Smooth muscle cell (in vitro differentiated cells): ENCODE results near the genes USP50, AP4E1 and TMOD3.

- RAMPAGE, long total RNA, result no peak
Measured at GRCh38 chr15:48946062-48946847, 17.5 kb downstream of the SHC4 start.

- RAMPAGE, long total RNA, result no peak
Measured at GRCh38 chr15:48989113-48990303, 25.8 kb upstream of the SHC4 start.

- RAMPAGE, long total RNA, result no peak
Measured at GRCh38 chr15:49906680-49907088, 212.3 kb downstream of the ATP8B4 start.

GRCh38 chr15:50184895-50185408, 3.0 kb downstream of the SLC27A2 start:
- RAMPAGE, long total RNA, result no peak

- RAMPAGE, long total RNA, result no peak
Measured at GRCh38 chr15:50187427-50187995, 5.5 kb downstream of the SLC27A2 start.

DNA sequence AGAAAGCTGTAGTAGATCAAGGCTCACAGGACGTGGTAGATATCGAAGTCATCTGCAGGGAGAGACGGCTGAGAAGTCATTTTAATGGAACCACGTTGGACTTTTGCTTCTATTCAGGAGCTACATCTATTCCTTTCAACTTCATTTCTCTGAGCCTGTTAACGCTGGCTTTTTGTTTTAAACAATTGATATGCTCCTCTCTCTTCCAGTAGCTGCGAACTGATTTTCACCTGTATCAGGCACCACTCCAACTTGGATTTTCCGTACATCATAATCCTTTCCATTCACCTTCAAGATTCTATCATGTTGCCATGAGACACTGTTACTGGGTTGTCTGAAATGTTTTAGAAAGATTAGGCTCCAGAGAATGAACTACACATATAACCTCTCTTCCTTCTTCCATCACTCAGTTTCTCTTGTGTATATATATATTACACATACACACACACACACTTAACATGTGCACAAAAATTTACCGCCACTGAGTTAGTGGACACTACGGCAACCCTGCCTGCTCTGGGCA, at the start of gene USP50:
TSS of gene USP50 (minus strand) at position 221 of the 523 bp plus-strand sequence.
- RAMPAGE, long total RNA, result no peak

DNA sequence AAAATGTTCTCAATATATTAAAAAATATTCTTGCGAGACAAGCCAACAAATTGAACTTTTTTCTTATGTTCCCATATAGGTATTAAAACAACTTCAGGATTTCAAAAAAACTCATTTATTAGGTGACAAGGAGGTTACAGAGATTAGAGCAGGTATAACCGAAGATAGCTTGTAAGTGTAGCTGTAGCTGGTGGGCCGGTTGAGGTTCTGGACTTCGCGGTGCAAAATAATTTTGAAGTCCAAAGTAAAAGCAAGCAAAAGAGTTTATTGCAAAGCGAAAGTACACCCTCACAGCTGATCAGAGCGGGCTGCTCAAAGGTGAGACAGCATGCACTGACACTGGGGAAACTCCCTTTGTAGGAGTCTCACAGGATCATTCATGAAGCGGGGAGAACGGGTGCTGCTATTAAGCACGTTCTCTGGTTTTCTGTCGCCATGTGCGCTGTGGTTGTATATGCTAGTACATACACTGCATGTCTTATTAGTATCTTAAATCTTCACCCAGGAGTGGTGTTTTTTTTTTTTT, 1.6 kb upstream of the AP4E1 start:
- RAMPAGE, long total RNA, result no peak

DNA sequence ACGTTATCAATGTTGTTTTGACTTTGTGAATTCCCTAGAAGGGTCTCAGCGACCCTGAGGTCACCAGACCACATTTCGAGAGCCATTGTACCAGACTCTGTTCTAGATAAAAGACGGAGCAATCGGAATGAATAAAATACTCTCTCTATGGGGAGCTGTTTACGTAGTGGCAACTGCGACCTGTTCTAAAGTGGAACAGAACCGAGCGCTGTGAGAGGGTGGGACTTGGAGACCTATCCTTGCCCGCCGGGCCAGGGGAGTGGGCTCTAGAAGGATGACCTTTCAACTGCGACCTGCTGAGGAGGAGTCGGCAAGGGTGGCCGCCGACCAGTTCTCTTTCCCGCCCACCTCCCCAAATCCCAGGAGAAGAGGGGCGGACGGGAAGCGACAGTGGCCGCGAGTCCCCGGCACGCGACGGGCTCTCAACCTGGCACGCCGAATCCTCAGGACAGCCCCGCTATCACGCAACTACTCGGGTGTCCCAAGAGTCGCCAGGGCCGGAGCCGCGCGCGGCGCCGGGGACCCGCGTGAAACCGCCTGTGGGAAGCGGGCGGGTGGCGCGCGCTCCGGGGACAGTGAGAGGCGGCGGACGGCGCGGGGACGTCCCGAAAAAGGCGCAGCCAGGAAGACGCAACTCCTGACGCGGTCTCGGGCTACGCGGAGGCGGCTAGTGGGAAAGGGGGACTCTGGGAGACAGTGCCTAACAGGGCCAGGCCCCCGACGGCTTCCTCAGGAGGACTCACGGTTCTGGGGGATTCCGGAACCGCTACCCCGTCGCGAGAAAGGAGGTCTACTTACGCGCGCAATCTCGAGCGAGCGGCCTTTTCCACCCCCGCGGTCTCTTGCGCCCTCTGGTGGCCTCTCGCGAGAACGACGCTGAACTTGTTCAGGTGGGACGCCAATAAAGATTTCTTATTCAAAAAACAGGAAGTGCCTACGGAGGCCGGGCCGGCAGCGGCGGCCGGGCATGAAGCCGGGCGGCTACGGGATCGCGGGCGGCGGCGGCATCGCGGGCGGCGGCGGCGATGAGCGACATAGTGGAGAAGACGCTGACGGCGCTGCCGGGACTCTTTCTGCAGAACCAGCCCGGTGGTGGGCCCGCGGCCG, at the start of gene AP4E1:
TSS of gene AP4E1 (plus strand) at position 930 of the 1,107 bp plus-strand sequence.
- RAMPAGE, long total RNA, result no peak

DNA sequence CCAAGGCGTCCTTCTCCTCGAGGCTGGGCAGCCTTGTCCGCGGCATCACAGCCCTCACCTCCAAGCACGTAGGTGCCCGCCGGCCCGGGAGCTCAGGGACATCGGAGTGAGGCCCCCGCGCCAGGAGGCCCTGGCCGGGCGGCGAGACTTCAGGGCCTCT, 258 bp downstream of the AP4E1 start:
- RAMPAGE, long total RNA, result no peak

DNA sequence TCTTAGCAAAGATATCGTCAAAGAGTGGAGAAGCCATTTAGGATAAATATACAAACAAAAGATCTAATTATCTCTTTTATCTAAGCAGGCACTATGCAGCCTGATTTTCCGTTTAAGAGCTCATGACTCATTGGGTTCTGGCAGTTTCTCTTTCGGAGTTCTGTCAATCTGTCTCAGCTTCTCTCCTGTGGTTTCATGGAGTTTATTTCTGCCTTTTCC, 68.4 kb upstream of the TNFAIP8L3 start:
- RAMPAGE, long total RNA, result no peak

GRCh38 chr15:51829307-51830595, at the start of gene TMOD3:
Gene TMOD3, plus strand, starts transcription at chr15:51829653.
- RAMPAGE, long total RNA, result start-site peak on the plus strand at chr15:51829638-51829715, 761 and 454 reads in 2 replicates

DNA sequence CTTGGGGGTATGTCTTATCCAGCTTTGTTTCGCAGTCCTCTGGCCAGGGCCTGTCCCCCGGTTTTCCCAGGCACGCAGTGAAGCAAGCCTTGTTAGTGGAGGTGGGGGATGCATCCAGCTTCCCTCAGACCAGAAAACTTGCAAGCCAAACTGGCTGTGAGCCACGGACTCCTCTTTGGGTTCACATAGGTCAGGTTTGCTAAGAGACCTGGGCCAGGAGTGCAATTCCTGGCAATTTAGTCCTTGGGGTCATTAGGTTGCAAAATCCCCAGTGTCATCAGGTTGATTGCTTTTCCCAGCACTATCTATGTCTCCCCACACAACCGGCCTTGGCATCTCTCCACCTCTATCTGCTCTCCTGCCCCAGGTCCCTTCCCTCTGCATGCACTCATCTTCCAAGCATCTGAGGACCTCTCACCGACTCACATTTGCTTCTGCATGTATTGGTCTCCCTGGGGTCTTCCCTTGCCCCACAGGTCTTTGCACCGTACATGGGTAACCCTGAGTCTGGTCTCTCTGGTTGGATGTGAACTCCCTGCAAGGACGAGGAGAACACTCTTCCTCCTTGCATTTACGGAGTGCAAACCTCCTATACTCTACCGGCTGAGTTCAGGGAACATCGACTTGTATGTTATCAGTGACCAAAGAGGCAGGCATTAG, 34.2 kb downstream of the BCL2L10 start:
- RAMPAGE, long total RNA, result no peak

DNA sequence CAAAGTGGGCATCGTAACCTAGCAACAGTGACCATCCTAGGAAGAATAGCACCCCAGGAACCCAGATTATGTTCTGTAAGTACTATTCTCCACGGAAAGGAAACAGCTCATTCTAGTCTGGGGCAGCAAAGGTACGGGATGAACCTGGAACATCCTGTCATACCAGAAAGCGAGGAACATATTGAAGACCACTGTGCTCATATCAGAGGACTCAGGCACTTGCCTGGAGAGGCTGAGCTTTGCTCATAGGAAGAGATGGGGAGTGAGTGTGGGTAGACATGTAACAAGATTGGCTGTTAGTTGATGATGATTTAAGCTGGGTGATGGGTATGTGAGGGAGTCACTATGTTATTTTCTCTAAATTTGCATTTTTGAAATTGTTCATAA, 31.7 kb downstream of the BCL2L10 start:
- RAMPAGE, long total RNA, result no peak

DNA sequence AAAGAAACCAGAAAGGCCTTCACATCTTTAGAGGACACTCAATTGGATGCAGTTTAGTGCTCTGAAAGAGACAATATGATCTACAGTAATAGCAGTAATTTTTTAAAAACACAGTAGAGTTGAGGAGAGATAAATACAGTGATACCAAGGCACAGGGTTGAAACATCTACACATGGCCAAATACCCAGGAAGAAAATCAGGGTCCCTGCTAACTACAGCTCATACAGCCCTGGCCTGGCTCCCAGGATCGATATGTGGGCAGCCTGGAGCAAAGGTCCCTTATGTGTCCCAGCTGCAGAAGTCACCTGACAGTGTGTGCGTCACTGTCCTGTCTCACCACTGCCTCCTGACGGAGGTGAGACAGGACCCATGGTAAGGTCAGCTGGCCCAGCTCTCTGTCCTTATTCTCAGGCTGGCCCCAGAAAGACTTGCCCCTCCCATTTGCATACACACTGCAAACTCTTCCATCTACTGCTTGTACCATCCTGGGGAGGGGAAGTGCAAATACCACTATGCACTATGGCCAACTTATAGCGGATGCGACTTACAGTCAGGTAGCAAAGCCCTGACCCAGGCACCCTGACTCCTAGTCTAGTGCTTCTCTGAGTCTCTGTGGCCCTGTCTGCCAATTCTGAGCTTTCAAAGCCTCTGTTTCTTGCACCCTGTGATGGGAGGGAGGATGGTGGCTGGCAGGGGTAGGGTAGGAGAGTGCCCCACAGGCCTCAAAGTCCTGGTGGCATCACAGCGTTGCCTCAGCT, 22.0 kb upstream of the BCL2L10 start:
- RAMPAGE, long total RNA, result no peak

DNA sequence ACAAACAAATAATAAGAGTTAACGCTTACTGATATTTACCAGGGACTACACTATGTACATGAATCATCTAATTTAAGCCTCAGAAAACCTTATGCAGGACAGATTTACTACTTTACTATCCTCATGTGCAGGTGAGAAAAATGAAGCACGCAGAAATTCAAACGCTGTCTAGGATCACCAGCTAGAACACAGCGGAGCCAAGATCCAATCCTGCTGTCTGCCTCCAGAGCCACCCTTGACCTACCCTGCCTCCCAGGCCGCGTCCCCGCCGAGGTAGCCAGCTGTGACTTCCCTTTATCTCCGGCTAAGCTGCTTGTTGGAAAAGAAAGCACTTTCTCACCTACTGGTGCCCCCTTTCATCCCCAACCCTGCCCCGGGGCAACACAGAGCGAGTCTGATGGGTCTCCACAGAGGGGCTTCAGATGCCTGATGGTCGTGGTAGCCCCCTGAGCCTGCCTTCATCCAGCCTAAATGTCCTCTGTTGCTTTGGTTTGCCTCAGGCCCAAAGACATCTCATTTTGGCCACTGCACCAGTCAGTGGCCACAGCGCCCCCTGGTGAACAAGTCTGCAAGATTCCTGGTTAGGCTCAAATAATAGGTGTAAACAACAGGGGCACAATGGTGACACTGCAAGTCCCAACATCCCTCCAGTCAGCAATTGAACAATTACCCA, 27.0 kb upstream of the BCL2L10 start:
- RAMPAGE, long total RNA, result no peak

GRCh38 chr15:52185053-52185796, 6.0 kb downstream of the GNB5 start:
- RAMPAGE, long total RNA, result no peak

DNA sequence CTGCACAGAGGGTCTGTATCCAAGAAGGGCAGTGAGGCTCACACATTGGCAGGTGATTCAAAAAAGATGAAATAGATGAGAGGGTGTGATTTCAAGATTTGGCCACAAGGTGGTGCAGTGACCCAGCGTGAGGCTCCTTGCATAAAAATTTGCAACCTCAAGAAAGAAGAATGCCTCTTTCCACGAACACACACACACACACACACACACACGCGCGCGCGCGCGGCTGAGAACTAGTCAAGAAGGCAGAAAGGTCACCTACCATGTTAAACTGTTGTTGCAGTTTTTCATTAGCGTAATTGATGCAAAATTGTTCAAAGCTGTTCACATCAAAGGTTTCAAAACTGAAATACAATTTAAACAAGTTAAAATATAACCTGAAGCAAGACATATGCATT, 39.2 kb downstream of the MYO5C start:
- RAMPAGE, long total RNA, result no peak

DNA sequence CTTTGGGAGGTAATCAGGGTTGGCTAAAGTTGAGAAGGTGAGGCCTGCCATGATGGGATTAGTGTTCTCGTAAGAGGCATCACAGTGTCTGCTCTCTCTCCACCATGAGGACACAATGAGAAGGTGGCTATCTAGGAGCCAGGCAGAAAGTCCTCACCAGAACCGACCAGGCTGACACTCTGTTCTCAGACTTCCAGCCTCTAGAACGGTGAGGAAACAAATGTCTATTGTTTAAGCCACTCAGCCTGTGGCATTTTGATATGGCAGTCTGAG, 32.8 kb downstream of the MYO5C start:
- RAMPAGE, long total RNA, result no peak

DNA sequence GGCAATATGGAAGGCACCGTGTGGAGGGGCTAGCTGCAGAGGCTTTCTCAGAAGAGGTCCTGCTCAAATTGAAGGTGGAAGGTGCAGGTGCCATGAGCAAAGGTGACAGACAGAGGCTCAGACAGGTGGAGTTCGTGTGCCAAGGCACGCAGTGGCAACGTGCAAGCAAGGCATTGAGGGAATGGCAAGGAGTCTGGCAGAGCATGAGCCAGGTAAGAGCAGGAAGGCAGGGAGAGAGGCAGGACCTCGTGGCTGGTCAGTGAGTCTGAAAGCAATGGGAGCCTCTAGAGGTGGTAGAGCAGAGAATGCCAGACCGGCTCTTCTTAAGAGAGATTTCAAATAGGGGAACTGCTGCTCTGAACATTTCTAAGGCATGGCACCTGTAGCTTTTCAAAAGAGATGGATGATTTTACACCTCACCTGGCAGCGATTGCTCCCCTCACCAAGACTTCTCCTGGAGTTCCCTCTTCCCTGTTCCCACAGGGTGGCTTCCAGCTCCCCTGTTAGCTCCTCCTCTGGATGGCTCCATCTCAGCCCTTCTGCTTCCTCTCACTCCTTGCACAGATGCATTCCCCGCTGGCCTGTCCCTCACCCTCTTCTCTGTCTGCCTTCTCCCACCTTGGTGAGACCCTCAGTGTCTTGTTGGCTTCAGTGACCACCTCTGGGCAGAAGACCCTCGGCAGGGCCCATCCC, 2.7 kb downstream of the MYO5C start:
- RAMPAGE, long total RNA, result no peak

GRCh38 chr15:52293443-52294228, 2.0 kb downstream of the MYO5C start:
- RAMPAGE, long total RNA, result no peak